Left colon (tissue), 1 donor: ENCODE measurements around a stretch of chr11.

DNA sequence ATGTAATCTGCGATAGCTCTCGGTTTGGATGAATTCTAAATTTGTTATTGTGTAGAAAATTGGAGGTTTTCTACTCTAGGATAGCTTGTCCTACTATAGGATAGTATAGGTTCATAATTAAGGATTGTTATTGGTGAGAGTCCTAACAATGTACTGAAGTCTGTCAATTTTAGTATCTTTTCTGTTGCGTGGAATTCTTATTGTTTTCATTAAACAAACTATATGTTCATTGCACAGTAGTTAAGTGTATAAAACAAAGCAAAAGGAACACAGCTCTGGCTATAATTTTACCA, 16.9 kb downstream of the CAPRIN1 start:
- PRO-cap, result no peak

DNA sequence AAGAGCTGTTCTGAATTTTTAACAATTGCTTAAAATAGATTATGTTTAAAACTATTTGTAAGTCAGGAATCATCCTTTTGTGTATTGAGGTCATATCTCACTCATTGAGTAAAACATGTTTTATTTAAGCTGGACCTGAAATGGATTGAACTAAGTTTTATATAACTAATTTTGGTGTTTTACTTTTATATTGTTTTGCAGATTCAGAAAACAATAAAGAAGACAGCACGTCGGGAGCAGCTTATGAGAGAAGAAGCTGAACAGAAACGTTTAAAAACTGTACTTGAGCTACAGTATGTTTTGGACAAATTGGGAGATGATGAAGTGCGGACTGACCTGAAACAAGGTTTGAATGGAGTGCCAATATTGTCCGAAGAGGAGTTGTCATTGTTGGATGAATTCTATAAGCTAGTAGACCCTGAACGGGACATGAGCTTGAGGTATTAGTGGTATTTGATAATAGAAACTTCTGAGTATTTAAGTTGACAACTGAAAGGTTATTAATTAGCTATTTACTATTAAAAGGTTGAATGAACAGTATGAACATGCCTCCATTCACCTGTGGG, 24.6 kb downstream of the CAPRIN1 start:
- PRO-cap, result no peak

DNA sequence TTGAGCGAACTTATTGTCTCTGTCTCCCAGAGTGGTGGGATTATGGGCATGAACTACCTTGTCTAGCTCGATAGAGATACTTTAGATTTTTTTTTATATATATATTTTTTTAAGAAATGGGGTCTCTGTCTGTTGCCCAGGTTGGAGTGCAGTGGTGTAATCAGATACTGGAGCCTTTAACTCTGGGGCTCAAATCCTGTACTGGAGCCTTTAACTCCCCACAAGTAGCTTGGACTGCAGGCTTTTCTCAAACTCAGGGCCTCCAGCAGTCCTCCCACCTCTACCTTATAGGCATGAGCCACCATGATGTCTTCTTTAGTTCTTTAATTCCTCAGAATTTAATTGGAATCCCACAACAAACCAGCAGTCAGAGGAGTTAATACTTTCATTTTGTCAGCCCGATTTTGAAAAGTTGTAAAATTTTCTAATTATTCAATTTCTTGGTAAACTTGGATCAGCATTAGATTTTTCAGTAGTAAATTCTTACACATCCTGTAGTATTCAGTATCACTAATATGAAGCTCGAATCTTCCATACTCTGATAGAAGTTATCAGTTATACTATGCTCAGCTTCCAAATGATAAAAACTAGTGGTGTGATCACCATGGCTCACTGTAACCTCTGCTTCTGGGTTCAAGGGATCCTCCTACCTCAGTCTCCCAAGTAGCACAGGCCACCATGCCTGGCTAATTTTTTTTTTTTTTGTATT, 12.2 kb upstream of the NAT10 start:
- PRO-cap, result no peak

GRCh38 chr11:34233867-34234911, 123.6 kb downstream of the ABTB2 start:
- PRO-cap, result bidirectional peak, plus-strand start at chr11:34234657, minus-strand start at chr11:34234624

- PRO-cap, result no peak
These were observed 91.0 kb downstream of the ABTB2 start for GRCh38 chr11:34266555-34267404.

DNA sequence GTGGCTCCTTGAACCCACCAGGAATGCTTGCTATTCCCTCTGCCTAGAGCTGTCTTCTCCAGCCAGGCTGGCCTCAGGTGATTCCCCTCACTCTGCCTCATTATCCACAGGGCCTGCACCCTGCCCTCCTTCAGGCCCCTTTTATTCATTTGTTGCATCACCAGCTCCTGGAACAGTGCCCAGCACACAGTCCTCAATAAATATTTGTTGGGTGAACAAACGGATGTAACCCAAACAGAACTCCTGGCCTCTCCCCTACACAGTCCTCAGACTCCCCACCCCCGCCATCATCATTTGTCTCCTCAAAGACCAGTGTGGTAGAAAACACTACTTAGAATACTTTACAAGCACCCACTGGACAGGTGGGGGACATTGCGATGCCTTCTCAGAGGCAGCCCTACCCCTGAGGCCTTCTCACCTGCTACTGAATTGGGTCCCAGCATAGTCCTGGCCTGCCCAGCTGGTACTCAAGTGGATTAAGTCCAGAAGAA, 12.5 kb downstream of the ABTB2 start:
- PRO-cap, result no peak

- PRO-cap, result no peak
These were observed 24.5 kb downstream of the ELF5 start for GRCh38 chr11:34489059-34489584.

DNA sequence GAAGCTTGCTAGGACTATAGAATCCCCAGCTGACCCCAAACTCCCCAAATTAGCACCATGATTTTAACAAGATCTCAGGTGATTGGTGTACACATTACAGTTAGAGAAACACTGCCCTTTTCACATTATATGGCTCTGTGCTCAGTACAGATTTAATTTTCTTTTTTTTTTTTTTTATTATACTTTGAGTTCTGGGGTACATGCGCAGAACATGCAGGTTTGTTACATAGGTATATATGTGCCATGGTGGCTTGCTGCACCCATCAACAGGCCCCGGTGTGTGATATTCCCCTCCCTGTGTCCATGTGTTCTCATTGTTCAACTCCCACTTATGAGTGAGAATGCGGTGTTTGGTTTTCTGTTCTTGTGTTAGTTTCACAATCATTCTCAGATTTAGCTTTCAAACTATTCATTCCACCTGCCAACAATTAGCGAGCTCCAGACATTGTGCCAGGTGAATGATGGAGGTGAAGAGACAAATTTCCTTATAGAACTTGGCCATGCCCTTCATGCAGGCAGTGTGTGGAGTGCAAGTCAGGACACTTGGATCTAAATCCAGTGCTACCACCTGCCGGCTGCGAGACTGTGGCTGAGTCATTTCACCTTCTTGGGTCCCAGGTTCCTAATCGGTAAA, 18.9 kb upstream of the EHF start:
- PRO-cap, result no peak

DNA sequence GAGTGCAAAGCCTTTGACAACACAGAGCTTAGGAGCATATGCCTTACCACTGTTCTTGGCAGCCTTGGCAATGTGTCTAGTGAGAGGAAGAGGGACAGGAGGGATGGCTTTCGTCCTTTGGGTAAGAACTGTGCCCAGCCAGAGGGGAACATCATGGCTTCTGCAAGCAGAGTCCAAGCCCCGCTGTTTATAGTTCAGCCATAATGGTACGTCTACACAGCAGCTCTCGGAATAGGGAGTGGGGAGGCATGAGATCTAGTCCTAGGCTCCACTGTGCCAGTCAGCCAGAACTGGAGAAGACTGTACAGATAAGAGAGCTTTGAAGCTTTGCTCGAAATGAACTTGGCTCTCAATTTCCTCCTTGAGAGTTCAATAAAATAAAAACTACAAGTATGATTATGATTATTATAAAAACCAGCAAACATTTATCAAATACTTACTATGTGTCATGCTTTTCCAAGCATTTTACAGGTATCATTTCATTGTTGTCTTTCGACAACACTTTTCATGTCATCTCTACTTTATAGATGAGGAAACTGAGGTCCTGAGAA, 14.9 kb downstream of the EHF start:
- PRO-cap, result bidirectional peak, plus-strand start at position 287 of the sequence, minus-strand start at position 292 of the sequence

GRCh38 chr11:34747312-34747823, 126.5 kb downstream of the EHF start:
- PRO-cap, result unidirectional peak, minus-strand start at chr11:34747391

- PRO-cap, result no peak
These were observed 109.1 kb upstream of the CD44 start for GRCh38 chr11:35029727-35030485.

- PRO-cap, result no peak
These were observed 77.2 kb upstream of the CD44 start for GRCh38 chr11:35061705-35062324.

- PRO-cap, result no peak
These were observed 14.9 kb downstream of the CD44 start for GRCh38 chr11:35153866-35154291.

GRCh38 chr11:35180083-35180713, 41.2 kb downstream of the CD44 start:
- PRO-cap, result no peak

DNA sequence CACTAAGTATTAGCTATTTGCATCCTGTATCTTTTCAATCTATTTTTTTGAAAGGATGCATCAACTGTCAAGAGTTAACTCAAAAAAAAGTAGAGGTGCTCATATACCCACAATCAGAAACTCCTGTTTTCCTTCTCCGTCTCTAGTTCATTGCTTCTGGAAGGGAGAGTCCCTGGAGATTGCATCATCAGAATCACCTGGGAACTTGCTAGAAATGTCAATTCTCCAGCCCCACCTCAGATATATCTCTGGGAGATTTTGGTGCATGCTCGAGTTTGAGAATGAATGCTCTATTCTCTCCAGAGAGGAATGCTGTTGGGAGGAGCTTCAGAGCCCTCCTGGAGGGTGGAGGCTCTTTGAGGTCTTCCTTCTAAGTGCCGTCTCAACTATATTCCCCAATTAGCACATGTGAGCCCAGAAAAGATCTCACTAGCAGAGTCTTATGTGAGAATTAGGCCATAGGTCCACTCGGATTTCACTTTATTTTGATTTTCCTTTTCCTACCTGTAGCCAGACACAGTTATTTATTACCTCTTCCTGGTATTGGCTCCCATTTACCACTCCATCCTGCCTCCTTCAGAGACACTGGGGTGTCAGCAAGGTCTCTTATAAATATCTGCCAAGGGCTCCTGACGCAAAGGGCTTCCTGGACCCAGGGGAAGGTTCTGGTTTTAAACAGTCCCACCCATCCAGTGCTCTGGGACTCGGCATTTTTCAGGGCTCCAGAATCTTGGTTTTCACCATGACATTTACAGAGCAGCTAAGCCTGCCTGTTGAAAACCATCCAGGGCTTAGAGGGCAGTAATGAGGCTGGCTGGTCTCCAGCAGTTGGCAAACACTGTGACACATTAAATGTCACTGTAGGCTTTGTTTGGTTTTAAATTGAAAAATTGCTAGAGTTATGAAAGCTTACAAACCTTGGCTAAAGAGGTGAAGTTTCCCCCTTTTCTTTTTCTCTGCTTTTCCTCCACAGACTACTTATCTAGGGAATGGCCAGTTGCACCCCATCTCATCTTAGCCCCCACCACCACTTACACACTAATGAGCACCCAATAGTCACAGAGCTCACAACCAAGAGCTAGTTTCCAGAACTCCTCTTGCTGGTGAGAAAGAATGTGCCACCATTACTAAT, 136.2 kb downstream of the CD44 start:
- PRO-cap, result no peak

- PRO-cap, result no peak
These were observed 115.5 kb downstream of the SLC1A2 start for GRCh38 chr11:35303643-35304477.

DNA sequence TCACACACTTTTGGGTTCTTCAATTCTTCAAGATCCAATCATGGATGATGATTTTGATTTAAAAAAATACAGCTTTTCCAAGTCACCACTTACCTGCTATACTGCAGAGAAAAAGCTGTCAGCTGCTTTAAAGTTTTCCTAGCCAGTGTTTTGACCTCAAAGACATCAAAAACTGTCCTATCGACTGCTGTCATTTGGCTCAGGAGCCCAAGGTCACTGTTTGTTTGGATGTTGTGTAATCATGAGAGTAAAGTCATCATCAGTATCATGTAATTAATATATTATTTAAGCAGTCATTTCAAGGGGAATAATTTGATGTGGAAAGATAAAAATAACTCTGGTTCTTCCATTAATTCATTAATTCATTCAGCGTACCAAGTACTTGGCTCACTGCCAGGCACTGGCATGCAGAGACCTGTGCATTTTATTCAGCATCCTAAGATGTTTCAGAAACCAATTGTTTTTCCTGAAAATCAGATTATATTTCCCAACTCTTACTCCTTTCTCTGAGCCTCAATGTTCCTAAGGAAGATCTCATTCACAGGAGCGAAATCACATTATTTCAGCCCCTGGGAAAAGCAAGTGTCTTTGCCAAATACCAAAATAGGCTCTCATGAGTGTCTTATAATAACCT, 59.9 kb downstream of the SLC1A2 start:
- PRO-cap, result no peak

DNA sequence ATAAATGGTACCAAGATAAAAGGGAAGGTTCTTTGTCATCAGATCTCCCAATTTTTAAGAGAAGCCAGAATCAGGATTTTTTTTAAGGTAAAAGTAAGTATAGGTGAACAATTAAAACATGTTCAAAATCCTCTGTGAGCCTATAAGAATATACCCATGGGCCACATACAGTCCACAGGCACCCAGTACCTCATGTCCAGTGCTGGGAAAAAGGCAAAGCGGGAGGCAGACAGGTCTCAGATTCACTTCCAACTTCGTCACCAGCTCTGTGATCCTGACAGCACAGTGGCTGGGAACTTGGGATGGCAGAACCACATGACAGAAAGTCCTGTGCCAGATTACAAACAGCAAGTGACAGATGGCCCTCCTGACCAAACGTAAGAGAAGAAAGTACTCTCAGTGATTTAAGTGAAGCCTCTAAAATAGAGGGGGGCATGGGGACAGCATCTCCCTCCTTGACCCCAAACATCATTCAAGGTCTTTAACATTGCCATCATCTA, 5.8 kb downstream of the SLC1A2 start:
- PRO-cap, result unidirectional peak, plus-strand start at position 209 of the sequence

DNA sequence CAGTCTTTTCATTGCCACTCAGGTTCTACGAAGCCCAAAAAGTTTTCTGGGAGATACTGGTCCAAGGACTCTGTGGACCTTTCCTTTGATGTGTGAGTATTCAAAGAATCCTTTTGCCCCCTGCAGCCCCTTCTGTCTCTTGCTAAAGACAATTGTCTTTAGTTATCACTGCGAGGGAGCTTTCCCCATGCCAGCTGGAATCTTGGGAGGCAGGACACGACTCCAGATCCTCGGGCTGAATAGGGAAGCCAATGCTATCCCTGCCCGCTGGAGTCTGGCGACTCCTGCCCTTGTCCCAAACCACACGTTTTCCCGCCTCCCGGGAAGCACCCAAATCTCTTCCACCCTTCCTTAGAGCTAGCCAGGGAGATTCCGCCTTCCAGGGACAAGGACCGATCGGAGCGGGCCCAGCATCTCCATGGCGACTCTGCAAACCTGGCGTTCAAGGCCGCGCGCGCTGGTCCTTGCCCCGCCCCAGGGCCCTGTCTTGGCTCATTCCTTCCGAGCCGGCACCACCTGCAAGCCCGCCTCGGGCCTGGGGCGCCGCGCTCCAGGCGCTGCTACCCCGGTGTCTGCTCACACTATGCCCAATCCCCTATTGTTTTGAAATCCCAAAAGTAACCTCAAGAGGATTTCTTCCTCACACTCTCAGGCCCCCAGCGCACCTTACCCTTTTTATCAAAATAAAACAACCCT, 1.2 kb downstream of the SLC1A2 start:
- PRO-cap, result no peak

DNA sequence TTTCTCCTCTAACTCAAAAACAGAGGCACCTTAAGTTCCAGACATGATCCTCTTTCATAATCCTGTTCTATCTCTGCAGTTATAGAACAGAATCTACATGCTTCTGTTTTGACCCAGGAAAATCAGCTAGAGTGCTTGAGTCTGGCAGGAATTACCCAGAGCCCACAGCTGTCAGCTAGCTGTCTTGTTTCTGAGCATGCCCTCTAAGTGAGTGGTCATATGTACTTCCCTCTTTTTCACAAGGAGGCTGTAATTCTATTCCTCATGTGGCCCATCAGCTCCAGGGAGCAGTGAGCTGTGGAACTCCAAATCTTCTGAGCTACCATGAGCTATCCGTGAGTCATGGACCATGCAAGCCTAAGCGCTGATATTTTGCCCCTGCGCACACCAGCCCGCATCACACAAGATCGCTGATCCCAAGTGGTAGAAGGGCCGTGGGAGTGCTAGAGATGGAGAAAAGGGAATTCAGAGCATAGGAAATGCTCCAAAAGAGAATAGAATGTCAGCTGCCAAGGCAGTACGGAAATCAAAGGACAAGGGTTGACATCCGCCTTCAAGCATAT, 5.4 kb downstream of the FJX1 start:
- PRO-cap, result no peak